ENCODE results near the gene ZCCHC17.

DNA sequence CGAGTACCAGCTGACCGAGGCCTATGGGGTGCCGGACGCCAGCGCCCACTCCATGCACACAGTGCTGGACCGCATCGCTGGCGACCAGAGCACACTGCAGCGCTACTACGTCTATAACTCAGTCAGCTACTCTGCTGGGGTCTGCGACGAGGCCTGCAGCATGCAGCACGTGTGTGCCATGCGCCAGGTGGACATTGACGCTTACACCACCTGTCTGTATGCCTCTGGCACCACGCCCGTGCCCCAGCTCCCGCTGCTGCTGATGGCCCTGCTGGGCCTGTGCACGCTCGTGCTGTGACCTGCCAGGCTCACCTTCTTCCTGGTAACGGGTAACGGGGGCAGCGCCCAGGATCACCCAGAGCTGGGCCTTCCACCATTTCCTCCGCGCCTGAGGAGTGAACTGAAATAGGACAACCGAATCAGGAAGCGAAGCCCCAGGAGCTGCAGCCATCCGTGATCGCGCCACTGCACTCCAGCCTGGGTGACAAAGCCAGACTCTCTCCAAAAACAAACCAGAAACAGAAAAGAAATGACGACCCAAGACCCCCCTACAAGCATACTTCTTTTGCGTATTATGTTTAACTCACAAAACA is 1.1 kb upstream of the XKR8 start:
- PRO-cap: no peak
- RAMPAGE, long total RNA, 4 experiments: no peak in any of the 4 experiments

- PRO-cap: no peak
- RAMPAGE, long total RNA, 4 experiments: no peak in any of the 4 experiments
Measured at GRCh38 chr1:28313841-28314495, 14.9 kb upstream of the MED18 start.

DNA sequence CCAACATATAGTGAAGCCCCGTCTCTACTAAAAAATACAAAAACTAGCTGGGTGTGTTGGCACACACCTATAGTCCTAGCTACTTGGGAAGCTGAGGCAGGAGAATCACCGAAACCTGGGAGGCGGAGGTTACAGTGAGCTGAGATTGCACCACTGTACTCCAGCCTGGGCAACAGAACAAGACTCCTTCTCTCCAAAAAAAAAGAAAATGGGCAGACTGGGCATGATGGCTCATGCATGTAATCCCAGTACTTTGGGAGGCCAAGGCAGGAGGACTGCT is 11.6 kb downstream of the TAF12 start:
- PRO-cap: no peak
- RAMPAGE, long total RNA, 4 experiments: no peak in any of the 4 experiments

DNA sequence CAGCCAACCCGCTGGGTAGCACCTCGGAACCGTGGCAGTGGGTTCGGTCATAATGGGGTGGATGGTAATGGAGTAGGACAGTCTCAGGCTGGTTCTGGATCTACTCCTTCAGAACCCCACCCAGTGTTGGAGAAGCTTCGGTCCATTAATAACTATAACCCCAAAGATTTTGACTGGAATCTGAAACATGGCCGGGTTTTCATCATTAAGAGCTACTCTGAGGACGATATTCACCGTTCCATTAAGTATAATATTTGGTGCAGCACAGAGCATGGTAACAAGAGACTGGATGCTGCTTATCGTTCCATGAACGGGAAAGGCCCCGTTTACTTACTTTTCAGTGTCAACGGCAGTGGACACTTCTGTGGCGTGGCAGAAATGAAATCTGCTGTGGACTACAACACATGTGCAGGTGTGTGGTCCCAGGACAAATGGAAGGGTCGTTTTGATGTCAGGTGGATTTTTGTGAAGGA is 6.6 kb downstream of the YTHDF2 start:
- PRO-cap: no peak
- RAMPAGE, long total RNA, 4 experiments: no peak in any of the 4 experiments

- PRO-cap: no peak
- RAMPAGE, long total RNA, 4 experiments: no peak in any of the 4 experiments
Measured at GRCh38 chr1:28898869-28899303, 15.5 kb upstream of the EPB41 start.

DNA sequence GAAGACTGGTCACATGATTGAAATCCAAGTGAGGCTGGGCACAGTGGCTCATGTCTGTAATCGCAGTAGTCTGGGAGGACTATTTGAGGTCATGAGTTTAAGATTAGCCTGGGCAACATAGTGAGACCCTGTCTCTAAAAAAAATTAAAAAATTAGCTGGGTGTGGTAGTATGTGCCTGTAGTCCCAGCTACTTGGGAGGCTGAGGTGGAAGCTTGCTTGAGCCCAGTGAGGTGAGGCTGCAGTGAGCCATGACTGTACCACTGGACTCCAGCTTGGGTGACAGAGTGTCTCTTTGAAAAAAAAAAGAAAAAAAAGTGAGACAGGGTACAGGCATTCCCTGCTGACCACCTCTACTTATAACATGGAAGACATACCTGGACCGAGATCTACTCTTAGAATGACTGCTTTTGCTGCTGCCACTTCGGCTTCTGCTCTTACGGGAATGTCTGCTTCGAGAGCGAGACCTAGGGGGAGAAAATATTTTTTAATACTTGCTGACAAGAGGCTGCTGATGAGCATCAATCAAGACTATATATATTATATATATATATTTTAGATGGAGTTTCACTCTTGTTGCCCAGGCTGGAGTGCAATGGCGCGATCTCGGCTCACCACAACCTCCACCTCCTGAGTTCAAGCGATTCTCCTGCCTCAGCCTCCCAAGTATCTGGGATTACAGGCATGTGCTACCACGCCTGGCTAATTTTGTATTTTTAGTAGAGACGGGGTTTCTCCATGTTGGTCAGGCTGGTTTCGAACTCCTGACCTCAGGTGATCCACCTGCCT is 26.2 kb upstream of the TMEM200B start:
- PRO-cap: no peak
- RAMPAGE, long total RNA, 4 experiments: no peak in any of the 4 experiments

DNA sequence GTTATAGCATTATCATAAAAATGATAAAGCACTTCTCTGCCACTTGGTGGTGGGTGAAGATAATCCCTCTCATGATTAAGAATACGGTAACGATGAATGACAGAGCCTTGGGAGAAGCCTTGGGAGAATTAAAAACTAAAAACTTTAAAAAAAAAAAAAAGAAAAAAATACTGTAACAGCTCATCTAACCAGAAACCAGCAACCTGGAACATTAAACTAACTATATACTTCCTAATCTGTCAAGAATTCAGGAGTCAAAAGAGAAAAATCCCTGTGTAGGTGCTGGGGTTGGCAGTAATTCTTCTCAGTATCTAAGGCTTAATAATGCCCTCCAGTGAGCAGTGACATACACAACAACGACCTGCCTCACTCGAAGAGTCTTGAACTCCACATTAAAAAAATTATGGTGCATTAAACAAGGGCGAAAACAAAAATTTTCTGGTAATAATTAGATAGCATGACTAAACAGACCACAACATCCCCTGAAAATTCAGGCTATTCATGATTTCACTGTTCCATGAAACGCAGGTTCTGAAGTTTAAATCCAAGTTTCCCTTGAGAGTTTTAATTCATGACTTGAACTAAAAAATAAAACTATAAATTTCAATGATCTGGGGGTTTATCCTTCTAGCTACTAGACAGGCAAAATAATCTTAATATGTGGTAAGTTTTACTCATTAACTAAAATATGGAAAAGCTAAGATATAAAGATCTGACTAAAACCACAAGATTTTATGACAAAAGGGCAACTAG is 5.2 kb downstream of the SRSF4 start:
- PRO-cap: no peak
- RAMPAGE, long total RNA, 4 experiments: no peak in any of the 4 experiments

DNA sequence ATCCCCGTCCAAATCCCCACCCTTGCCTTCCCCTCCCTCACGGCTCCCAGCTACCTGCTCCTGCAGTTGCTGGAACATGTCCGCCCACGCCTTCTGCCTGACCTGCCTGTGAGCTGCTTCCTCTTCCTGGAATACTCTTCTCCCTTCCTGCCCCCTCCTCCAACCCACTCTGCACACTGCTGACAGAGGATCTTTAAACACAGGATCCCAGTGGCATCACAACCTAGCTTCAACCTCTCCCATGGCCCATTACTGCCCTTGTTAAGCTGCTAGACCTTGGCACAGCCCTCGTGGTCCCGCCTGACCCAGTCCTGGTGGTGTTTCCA is 118.3 kb downstream of the PTPRU start:
- PRO-cap: no peak
- RAMPAGE, long total RNA, 4 experiments: no peak in any of the 4 experiments

DNA sequence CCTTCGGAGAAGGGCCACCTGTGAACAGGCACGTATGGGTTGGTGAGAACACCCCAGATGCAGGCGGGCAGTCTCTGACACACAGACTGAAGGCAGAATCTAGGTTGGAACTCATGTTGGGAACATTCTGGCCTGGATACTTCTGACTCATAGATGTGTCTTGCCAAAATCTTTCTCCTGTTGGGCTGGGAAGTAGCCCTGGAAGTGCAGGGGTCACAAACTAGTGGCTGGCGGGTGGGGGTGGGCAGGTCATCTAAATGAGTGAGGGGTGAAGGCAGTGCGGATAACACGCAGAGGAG is 180.8 kb downstream of the PTPRU start:
- PRO-cap: no peak
- RAMPAGE, long total RNA, 4 experiments: no peak in any of the 4 experiments

DNA sequence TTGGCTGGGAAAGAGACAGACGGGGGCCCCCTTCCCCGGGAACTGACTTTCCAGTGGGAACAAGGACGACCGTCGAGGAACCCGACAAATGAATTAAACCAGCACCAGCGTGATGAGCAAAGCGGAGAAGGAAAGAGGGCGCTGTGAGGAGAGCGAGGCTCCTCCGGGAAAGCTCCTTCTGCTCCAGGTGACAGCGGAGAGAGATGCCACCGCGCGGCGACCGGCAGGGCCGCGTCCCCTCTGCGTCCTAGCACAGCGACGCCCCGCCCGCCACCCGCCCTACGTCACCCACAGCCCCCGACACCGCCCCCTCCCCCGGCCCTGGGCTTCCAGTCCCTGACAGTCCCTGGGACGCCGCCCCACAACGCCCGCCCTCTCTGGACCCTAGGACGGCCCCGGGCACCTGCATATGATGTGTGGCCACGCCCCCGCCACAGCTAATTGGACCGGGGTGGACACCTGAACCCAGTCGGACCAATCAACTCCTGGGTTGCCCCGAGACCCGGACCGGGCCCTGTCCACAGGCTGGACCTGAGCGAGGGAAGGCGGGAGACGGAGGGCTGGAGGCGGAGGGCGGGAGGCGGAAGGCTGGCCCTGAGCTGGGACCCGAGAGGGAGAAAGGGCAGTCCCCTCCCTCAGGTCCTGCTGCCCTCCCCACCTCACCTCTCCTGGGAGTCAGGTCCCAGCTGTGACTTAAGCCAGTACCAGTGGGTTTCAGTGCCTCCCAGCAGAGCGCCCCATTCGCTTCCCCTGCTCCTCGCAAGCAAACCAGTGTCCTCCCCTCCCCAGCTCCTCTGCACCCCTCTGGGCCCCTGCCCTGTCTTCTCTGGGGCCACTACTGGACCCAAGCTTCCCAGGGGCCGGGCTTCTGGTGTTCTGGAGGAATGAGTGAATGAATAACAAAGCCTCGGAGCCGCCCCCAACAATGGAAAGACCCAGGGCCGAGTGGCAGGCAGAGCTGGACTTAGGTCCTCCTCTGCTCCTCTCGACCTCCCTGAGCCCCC is 38.0 kb downstream of the MATN1 start:
- PRO-cap: bidirectional peak, plus-strand start at position 528 of the sequence, minus-strand start at position 379 of the sequence
- RAMPAGE, long total RNA, 4 experiments: no peak in any of the 4 experiments

GRCh38 chr1:30728216-30728973 is 5.0 kb upstream of the MATN1 start:
- PRO-cap: no peak
- RAMPAGE, long total RNA, 4 experiments: no peak in any of the 4 experiments

DNA sequence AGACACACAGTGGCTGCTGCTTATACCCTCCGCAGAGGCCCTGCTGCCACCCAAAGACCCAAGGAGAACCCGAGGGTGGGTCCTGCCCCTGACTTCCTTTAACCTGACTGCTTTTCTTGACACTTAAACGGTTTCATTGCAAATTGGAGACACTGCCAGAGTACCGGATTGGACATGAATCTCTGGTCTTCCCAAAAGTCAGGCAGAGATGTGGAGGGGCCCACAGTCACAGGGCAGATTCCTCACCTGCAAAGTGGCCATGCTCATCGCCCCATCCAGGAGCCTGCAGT is 5.6 kb upstream of the MATN1 start:
- PRO-cap: no peak
- RAMPAGE, long total RNA, 4 experiments: no peak in any of the 4 experiments

- PRO-cap: no peak
- RAMPAGE, long total RNA, 4 experiments: no peak in any of the 4 experiments
Measured at GRCh38 chr1:30742290-30742901, 15.2 kb downstream of the LAPTM5 start.

DNA sequence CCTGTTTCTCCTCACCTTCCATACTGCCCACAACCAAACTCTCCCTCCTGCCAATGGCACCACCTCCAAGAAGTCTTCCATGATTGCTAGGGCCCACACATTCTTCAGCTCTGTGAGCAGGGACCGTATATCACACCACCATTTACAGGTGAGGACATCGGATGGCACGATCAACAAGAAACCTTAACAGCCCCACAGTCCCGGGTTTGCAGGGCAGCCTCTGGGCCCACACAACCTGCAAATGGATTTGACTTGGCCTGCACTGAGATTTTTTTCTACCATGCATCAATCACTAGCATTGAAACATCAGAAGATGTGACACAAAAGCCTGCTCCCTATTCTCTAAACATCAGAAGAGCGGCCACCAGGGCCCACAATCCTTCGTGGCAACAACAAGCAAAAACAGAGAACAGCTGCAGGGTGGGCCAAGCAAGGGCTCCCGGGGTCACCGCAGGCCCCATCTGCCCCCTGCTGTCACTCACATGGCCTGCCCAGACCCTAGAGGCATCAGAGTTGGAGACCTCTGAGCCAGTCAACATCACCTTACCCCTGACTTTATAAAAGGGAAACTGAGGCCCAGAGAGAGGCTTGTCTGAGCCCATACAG is 2.0 kb downstream of the LAPTM5 start:
- PRO-cap: no peak
- RAMPAGE, long total RNA, 4 experiments: no peak in any of the 4 experiments

- PRO-cap: no peak
- RAMPAGE, long total RNA, 4 experiments: no peak in any of the 4 experiments
Measured at GRCh38 chr1:30768834-30769437, 11.4 kb upstream of the LAPTM5 start.

- PRO-cap: no peak
- RAMPAGE, long total RNA, 4 experiments: no peak in any of the 4 experiments
Measured at GRCh38 chr1:30830445-30830807, 72.9 kb upstream of the LAPTM5 start.

GRCh38 chr1:30896967-30897392 is 11.6 kb downstream of the SDC3 start:
- PRO-cap: no peak
- RAMPAGE, long total RNA, 4 experiments: no peak in any of the 4 experiments

- PRO-cap: bidirectional peak, plus-strand start at chr1:31297049, minus-strand start at chr1:31296782
- RAMPAGE, long total RNA, 4 experiments: start-site peak on the plus strand in 4 of 4 experiments, at chr1:31296991-31297099 at its widest, 21 to 130 reads per replicate
Measured at GRCh38 chr1:31296882-31297526, at the start of gene ZCCHC17. Gene ZCCHC17, plus strand, starts transcription at chr1:31297032.

DNA sequence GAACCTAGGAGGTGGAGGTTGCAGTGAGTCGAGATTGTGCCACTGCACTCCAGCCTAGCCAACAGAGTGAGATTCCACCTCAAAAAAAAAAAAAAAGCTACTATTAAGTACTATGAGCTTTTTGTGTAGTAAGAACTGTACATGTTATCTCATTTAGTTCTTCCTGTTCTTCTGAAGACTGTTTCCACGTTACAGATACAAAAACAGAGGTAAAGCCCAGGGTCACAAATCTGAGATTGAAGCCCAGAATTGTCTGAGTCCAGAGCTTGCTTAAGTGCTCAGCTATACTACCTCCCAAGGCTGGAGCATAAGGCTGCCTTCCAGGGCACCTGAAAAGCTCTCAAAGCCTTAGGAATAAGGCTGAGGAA is 2.9 kb downstream of the FABP3 start:
- PRO-cap: no peak
- RAMPAGE, long total RNA, 4 experiments: no peak in any of the 4 experiments

DNA sequence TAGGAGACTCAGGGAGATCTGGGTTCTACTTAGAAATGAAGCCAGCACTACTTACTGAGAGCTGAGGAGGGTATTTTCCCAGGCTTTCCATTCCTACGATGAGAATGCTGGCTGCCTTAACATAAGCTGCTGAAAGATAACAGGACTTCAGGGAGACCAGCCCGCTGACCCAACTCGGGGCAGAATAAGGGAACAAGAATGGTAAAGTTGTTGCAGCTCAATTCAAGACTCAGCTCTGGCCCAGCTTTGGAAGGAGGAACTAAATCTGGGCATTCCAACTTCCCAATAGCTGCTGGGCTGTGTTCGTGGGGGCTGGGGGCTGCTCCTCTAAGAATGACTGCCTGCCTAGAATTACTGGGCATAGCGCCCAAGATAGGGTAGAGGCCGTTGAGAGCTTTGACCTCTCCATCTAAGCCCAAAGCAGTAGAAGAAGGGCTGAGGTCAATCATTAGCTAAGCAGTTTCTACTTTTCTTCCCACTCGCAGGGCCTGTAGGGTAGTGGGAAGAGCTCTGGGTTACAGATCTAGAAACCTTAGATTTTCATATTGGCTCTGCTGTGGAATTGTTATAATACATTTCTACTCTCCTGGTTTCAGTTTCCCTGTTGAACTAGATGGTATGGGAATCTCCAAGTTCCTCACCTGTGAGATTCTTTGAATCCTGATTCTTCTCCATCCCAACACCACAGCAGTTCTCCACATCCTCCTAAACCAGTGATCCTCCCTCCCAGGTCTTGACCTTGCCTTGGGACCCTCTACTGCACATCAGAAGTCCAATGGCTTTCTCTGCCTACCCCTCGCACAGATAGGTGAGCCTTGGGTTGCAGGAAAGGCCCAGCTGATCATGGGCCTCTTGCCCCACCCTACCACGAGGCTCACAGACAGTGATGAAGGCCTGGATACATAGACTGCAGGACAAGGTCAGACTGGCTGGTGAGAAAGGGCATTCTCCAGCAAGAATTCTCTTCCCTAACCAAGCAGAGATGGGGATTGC is 1.1 kb downstream of the FABP3 start:
- PRO-cap: no peak
- RAMPAGE, long total RNA, 4 experiments: no peak in any of the 4 experiments